Foreskin fibroblast (primary cell): ENCODE results near the genes VSTM1, LILRA5, LAIR2 and PPP1R12C.

GRCh38 chr19:53561479-53561912, 23.6 kb downstream of the ZNF331 start:
- RRBS, result no CpG with 5 or more reads among the region's 2 CpGs

- RRBS, result no CpG with 5 or more reads among the region's 3 CpGs
Observed at GRCh38 chr19:53664853-53665207, 33.0 kb downstream of the DPRX start.

DNA sequence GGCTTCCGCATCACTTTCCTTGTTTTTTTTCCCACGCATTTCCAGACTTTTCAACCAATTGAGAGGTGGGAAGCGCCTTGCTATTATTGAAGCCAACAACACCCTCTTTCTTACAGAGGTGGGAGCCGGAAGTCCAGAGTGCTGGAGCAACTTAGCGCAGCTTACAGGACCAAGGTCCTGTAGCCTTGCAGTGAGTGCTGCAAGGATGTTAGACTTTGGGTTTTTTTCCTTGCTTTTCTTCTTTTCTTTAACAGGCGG, 13.8 kb upstream of the CACNG6 start:
- RRBS, result no CpG with 5 or more reads among the region's 6 CpGs

GRCh38 chr19:54063683-54064067, at the start of gene VSTM1:
TSS of gene VSTM1 (minus strand) at chr19:54063897.
- RRBS, result 78% methylated on average over 3 of the region's 18 CpGs

GRCh38 chr19:54186755-54187630, 2.4 kb downstream of the MBOAT7 start:
- RRBS, result no CpG with 5 or more reads among the region's 17 CpGs

DNA sequence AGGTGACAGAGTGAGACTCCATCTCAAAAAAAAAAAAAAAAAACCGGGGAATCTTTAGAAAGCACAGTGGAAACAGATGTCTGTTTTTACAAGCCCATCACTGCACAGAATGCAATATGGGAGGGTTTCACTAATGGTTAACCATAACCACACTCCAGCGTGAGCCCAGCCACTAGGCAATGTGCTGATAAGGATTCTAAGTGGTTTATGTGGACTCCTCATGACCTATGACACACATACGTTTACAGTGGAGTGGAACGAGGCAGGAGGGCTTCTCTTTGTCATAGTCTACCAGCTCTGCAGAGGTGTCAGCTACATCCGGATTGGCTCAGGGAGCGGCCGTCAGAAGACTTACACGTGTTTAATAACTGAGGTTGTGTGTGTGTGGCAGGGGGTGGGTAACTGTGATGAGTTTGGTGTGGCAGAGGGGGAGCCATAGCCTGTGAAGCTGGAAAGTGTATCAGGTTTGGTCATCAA, 10.1 kb downstream of the RPS9 start:
- RRBS, result no CpG with 5 or more reads among the region's 8 CpGs

GRCh38 chr19:54313028-54313412, at the start of gene LILRA5:
TSS of gene LILRA5 (minus strand) at chr19:54313166.
- RRBS, result no CpG with 5 or more reads among the region's 2 CpGs

DNA sequence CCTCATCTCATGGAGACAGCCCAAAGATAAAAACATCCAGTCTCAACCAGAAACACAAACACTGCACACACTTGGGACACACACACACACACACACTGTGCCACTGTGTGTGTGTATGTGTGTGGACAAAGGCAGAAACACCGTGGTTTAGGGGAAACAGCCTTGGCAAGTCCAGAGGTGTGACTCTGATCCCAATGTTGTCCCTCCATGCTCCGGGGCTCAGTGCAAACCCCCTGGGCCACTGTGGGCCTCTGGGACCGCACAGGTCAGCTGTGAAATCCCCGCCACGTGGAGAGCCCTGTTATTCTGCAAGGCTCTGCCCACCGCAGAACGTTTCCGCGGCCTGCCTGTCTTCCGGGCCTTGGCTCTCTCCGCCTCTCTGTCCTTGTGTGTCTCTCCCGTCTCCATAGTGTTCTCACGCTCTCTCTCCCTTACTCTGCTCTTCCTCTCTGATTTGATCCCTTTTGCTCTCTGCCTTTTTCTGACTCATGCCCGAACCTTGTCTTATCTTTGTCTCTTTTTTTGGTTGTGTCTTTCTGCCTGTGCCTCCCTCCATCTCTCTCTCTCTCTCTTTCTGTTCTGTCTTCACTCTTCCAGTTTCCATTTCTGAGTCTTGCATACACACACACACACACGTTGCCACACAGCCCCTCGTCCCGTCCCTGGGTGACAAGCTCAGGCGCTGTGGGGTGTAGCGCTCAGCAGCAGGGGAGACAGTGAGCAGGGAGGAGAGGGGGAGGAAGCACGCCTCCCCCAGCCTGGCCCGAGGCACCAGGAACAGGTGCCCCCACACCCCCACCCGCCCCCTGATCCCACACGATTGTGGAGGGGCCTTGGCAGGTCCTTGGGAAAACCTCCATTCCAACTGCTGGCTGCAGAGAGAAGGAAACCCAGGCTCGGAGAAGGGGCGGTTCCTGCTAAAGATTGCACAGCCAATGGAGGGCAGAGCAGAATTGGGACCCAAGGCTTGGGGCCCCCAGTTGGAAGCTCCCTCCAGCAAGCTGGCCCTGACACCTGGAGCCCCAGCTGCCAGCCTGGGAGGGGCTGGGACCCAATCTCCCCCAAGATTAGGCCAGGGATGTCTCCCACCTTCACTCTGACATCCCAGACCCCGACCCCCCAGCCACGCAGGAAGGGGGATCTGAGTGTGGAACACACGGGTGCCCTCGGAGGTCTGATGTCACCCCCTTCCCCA, 3.1 kb downstream of the TTYH1 start:
- RRBS, result no CpG with 5 or more reads among the region's 29 CpGs

DNA sequence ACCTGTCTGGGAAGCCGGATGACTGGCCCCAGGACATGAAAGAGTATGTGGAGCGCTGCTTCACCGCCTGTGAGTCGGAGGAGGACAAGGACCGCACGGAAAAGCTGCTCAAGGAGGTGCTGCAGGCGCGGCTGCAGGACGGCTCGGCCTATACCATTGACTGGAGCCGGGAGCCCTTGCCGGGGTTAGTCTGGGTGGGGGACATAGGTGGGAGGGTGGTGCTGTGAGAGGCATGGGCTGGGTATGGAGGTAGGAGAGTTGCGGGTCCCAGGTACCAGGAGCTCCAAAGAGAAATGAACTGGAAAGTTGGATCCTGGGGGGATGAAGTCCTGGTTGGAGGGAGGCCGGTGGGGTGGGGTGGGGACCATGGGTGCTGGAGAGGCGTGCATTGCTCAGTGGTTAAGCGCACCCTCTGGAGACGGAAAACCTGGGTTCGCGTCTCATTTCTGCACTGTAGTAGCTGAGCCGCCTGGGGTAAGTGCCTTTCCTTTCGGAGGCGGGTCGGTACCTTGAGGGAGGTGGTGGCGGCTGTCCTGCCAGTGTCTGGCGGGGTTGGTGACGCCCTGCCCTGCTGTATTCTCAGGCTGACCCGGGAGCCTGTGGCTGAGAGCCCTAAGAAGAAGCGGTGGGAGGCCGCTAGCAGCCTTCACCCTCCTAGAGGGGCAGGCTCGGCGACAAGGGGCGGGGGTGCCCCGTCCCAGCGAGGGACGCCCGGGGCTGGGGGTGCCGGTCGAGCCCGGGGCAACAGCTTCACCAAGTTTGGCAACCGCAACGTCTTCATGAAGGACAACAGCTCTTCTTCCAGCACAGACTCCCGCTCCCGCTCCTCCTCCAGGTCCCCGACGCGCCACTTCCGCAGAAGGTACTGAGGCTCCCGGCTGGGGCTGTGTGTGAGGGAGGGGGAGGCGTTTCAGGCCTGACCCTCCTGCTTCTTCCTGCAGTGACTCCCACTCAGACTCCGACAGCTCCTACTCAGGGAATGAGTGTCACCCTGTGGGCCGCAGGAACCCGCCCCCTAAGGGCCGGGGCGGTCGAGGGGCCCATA, 6.7 kb downstream of the LENG8 start:
- RRBS, result 89% methylated on average over 10 of the region's 55 CpGs

GRCh38 chr19:54458298-54458860, 5.2 kb downstream of the LENG9 start:
- RRBS, result no CpG with 5 or more reads among the region's 16 CpGs

DNA sequence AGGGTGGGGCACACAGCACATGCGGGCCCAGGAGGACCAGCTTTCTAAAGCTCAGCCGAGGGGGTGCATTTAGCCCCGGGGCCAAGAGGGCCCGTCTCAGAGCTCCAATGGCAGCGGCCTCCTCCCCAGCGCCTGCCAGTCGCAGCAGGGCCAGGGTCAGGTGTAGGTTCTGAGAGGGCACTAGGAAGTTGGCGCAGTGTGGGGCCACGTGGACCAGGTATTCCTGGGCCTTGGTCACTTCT, 1.3 kb downstream of the LENG9 start:
- RRBS, result no CpG with 5 or more reads among the region's 9 CpGs

DNA sequence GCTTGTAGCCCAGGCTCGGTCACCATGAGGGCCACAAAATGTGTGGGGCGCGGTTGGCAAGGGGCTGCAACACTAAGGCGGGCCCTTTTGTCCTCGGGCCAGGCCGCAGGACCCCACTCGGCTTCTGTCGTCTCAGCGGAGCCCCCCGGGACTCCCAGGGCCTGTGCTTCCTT, 1.1 kb downstream of the LENG9 start:
- RRBS, result 11% methylated on average over 1 of the region's 10 CpGs

DNA sequence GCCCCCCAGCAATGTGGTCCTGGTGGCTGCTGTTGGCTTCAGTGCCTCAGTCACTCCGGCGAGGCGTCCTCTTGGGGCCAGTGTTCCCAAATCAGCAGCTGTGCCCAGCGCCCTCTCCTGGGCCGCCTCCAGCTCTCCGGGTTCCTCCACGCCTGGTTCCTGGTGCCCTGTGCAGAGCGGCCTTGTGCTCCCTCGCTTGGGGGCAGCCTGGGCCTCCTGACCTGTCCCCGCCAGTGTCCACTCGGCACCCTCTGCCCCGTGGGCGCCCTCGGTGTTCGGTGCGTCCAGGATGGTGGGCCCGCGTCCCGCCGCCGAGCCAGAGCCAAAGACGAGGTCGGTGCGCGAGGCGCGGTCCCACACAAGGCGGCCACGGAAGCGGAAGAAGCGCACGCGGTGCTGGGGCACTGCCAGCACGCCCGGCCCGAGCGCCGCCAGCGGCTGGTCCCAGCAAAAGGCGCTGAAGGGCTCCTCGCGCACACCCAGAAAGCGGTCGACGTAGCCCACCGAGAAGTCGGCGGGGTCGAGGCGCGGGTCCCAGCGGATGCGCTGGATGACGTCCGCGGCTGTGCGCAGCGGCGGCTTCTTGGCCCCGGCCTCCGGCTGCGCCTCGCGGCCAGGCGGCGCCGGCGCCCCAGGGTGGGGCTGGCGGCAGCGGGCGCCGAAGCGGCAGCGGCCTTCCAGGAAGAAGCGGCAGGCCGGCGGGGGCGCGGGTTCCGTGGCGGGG, 651 bp downstream of the LENG9 start:
- RRBS, result 2% methylated on average over 20 of the region's 81 CpGs

GRCh38 chr19:54470497-54471425, 2.3 kb downstream of the CDC42EP5 start:
- RRBS, result 16% methylated on average over 7 of the region's 38 CpGs

- RRBS, result no CpG with 5 or more reads among the region's 7 CpGs
Observed at GRCh38 chr19:54502755-54503189, at the start of gene LAIR2. TSS of gene LAIR2 (plus strand) at chr19:54502831.

DNA sequence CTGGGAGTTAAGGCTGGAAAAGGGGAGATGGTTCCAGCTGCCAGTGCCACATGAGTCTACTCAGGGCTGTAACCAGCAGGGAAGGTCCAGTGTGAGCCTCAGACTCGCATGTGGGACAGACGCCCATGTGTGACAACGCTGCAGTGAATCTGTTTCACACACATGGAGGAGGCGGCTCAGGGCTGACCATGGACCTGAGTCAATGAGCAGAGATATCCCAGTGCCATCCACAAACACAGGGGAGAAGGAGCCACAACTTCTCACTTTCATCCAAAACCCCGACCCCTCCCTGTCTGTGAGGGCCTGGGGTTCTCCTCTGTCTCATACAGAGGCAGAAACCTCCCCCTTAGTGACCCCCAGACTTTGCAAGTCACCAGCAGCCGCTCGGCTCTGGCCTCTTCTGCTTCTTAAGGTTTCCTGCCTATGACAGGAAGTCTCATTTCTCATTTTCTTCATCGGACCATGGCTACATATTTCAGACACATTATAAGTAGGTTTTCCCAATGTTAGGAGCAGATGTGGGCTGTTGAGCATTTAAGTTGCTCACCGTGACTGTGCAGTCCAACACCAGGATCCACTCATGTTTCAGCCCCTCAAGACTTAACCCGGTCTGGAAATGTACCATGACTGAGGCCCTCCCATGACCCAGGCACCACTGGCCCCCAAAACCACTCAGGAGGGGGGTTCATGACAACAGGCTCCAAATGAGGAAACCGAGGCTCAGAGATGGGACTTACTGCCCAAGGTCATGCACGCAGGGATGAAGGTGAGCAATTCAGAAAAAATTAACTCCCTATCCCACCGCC, 12.7 kb downstream of the LILRB1 start:
- RRBS, result no CpG with 5 or more reads among the region's 13 CpGs

DNA sequence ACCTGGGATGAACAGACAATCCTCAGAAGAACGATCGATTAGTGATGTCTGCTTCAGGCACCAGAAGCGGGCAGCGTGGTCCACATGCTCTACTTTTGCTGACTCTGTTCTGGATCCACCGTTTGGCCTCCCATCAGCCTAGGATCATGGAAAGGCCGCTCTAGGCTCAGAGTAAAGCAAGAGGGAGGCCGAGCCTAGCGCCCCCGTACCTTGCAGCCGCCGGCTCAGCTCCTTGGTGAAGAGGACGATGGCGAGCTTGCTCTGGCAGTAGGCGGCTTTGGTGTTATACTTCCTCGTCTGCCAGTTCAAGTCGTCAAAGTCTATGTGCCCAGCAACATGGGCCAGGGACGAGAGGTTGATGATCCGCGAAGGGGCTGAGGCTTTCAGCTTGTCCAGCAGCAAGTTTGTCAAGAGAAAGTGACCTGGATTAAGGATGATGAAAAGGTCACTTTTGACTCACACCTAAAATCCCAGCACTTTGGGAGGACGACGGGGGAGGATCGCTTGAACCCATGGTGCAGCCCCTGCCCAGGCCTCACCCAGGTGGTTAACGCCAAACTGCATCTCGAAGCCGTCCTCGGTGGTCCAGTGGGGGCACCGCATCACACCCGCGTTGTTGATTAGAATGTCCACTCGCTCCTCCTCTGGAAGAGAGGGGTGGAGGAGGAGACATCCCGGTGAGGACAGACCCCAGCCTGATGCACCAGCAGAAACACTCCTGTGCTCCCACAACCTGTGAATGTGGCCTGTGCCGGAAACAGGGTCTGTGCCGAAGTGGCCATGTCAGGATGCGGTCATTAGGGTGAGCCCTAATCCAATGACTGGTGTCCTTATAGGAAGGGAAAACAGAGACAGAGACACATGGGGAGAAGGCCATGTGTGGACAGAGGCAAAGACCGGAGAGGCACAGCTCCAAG, 10.3 kb upstream of the GP6 start:
- RRBS, result 98% methylated on average over 4 of the region's 35 CpGs

GRCh38 chr19:55098600-55099286, 18.7 kb downstream of the PPP1R12C start:
- RRBS, result no CpG with 5 or more reads among the region's 27 CpGs

DNA sequence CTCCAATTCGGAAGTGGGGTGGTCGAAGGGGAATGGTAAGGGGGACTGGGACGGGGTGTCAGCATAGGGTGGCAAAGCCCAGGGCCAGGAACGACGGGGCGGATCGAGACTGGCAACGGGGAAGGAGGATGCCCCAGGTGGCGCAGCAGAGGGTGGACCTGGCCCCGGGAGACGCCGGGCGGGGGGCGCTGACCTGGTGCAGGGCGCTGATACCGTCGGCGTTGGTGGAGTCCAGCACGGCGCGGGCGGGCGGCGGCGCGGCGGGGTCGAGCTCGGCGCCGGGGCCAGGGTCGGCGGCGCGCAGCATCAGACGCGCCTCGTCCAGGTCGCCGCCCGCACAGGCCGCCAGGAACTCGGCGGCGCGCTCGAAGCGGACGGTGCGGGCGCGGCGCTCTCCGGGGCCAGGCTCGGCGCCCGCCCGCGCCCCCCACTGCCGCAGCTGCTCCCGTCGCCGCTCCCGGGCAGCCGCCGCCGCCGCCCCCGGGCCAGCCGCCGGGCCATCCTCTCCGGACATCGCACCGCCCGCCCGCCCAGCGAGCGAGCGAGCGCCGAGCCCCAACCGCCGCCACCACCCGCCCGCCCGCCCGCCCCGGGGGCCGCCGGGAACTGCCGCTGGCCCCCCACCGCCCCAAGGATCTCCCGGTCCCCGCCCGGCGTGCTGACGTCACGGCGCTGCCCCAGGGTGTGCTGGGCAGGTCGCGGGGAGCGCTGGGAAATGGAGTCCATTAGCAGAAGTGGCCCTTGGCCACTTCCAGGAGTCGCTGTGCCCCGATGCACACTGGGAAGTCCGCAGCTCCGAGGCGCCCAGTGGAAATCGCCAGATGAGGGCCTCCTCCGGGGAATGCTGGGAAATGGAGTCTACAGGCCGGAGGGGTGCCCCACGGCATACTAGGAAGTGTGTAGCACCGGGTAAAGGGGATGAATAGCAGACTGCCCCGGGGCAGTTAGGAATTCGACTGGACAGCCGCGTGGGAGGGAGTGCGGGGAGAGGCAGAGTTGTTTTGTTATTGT, at the start of gene PPP1R12C:
PPP1R12C (minus strand) TSS at position 608 of the 1,011 bp plus-strand sequence.
- RRBS, result 2% methylated on average over 52 of the region's 117 CpGs

DNA sequence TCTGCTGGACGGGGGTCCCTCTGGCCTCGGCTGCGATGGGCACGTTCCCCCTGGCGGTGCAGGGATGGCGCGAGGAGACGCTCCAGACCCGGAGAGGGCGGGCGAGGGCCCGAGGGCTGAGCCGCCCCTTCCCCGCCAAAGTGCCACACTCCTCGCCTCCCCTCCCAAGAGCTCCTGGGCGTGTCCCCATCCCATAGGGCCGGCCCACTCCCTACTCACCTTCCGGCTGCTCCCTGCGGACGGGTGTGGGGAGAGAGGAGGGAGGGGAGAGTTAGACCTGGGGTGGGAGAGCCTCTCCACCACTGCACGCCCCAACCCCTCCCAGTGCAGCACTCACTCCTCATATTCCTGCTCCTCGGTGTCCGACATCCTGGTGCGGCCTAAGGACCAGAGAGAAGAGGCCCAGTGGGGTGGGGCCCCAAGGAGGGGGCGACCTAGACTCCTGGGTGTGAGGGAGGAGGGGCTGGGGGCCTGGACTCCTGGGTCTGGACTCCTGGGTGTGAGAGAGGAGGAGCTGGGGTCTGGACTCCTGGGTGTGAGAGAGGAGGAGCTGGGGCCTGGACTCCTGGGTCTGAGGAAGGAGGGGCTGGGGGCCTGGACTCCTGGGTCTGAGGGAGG, 2.1 kb downstream of the TNNT1 start:
- RRBS, result under 1% methylated on average over 7 of the region's 25 CpGs